Fibroblast of the aortic adventitia (primary cell): ENCODE measurements around a stretch of chr3.

GRCh38 chr3:33113546-33113647 is 417 bp upstream of the CRTAP start:
- CAGE, long polyA plus RNA: no peak

- CAGE, long polyA plus RNA: no peak
Measured at GRCh38 chr3:33389620-33390524, 50.3 kb downstream of the UBP1 start.

DNA sequence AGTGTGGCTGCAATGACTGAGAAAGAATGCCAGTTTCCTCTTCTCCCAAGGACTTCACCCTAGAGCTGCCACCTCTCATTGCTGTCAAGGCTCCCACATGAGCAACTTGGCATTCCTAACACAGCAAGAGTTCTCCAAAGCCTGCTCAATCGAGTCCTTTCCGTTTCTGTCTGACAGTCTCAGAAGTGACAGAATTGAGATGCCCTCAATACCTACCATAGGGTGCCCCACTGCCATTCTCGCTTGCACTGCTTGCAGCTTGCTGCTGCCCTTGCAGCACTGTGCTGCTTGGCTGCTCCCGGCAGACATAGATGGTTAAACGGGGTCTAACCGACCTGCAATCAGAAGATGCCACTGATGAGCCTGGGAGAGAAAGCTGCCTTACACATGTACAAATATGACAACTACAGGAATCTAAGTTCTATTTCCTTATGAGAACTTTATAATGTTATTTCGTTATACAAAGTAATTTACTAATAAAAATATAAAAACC is 44.2 kb downstream of the UBP1 start:
- CAGE, long polyA plus RNA: no peak

DNA sequence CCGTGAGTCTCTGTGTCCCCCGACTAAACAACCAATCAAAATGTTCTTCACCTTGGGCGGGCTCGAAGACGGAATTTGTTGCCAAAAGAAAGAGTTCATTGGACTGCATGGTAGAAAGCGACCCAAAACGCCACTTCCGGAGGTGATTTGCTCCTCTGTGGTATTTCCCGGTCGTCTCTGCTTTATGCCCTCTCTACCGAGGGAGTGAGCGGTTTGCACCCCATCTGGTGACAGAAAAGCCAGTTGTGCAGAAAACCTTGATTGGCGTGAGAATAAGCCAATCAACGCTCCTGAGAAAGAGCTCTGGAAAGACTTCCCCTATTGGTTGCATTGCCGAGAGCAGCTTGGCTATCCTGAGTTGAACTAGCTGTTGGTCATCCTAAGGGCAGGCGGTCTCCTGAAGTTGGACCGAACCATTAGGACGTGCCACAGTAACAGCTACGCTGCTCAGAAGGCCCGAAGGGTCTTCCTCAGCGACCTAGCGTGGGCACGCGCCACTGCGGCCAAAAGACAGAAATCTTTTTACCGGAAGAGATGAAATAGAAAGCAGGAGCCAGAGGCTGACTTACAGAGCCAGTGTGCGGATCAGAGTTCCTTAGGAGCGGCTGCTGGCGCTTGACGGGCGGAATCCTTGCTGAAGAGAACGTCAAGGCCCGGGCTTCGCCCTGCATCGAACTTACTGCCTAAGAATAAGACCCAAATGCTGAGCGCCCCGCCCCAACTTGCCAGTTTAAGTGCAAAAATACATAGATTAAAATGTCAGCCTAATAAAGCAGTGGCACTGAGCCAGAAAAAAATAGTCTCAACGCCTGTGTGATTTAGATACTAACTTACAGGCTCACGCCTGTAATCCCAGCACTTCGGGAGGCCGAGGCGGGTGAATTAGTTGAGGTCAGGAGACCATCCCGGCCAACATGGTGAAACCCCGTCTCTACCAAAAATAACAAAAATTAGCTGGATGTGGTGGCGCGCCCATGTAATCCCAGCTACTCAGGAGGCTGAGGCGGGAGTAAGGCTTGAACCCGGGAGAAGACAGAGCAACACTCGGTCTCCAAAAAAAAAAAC is 827 bp upstream of the UBP1 start:
- CAGE, long polyA plus RNA: no peak

DNA sequence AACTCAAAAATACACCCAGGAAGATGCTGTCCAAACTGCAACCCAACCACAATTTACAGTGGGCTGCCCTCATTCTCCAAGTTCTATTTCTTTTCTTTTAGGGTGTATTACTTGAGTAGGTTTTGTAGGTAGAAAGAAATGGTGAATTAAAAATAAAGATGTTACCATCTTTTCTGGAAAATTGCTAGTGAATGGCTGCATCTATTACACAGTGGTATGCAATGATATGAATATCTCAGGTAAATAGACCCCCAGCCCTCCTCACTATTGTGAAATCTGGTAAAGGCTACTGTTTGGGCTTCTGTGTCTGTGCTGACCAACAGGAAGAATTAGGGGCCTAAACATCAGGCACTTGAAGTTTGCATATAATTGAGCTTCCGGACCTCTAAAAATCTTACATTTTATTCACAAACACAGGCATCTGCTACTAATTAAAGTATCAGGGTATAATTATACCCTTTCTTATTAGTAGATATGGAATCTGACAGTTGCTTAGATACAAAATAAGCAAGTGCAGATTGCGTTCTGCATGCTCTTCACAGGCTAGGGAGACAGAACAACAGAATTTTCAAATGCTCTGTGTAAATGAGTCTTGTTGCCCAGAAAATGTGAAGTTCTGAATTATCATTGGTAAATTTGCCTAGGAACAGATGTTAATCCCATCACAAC is 119.5 kb downstream of the PDCD6IP start:
- CAGE, long polyA plus RNA: no peak

DNA sequence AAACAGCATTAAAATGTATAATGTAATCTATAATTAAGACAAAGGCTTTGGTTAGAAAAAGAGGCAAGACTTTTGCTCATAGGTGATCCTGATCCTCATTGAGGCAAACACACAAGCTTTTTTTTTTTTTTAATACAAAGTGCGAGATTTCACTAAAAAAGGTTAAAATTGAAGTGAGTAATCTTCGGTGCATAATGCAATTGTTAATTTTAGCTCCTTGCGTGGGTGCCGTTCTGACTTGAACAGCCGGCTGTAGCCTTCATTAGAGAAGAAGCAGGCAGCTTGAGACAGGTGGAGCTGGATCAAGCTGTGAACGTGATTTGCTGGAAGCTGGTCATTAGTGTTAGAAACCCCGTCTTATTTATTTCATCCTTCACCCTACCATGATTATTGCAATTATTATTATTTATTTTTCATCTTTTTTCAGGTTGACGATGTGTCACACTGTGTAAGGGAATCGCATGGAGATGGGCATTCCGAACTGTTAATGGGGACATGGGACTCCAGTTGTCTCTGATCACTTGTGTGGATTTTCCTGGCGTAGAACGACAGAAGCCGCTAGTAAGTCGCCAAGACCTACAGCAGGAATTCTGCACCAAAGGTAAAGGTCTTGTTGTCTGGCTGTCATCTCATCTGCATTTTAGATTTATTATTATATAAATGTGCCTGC is 40.2 kb downstream of the ARPP21 start:
- CAGE, long polyA plus RNA: no peak

DNA sequence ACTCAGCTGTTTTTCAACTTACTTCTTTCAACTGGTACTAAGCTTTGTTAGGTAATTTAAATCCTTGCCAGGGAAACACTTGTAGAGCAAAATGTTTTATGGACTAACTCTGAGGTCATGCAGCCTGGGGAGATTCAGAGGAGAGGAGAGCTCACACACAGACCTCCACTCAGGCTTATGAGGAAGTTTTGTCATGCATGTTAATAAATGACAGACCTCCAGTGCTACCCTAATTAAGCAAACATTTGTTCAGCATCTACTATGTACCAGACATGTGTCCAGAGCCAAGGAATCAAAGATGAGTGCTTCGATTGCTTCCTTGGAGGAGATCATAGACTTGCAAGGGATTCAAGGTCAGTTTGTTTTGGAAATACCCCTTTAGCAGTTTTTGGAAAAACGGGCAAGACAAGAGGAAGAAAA is 61.4 kb upstream of the STAC start:
- CAGE, long polyA plus RNA: no peak

- CAGE, long polyA plus RNA: no peak
Measured at GRCh38 chr3:36876301-36877171, 68.3 kb downstream of the TRANK1 start.

DNA sequence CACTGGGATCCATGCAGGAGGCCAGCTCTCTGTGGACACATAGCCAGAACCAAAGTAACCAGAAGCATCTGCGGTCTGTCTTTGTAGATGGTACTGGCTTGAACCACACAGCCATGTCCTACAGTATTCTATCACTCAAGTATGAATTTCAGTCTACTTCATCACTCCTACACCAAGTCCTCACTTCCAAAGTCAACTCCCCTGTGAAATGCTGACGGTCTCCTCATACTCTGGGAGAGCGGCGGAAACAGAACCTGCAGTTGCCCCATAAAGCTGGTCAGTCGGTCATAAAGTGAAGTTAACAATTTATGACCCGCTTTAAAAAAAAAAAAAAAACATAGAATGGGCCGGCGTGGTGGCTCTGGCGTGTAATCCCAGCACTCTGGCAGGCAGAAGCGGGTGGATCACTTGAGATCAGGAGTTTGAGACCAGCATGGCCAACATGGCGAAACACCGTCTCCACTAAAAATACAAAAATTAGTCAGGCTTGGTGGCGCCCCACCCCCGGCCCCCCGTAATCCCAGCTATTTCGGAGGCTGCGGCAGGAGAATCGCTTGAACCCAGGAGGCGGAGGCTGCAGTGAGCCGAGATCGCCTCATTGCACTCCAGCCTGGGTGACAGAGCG is 2.2 kb downstream of the TRANK1 start:
- CAGE, long polyA plus RNA: no peak

- CAGE, long polyA plus RNA: no peak
Measured at GRCh38 chr3:36991659-36992595, 1.0 kb downstream of the EPM2AIP1 start.

- CAGE, long polyA plus RNA: no peak
Measured at GRCh38 chr3:37014557-37014985, 21.3 kb downstream of the MLH1 start.

GRCh38 chr3:37131107-37131791 is 43.1 kb downstream of the LRRFIP2 start:
- CAGE, long polyA plus RNA: no peak

DNA sequence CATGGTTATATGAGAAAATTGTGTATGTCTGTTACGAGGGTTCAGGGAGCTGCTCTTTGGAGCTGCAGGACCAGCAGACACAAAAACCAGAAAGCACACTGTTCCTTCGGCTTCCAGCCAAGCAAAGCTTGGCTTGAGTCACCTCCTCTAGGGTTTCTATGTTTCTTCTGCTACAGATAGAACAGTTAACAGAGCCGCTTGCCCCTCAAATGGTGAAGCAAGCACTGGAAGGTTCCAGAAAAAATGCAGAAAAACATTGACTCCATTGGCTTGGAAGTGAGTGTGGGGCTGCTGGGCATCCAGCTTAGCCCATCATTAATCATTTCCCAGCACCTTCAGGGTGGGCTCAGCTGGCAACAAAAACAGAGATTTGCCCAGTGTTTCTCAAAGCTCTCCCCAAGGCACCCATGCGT is 49.1 kb upstream of the CTDSPL start:
- CAGE, long polyA plus RNA: no peak

GRCh38 chr3:37963606-37964009 is 27.0 kb upstream of the VILL start:
- CAGE, long polyA plus RNA: no peak

- CAGE, long polyA plus RNA: no peak
Measured at GRCh38 chr3:37980582-37981366, 9.8 kb upstream of the VILL start.

DNA sequence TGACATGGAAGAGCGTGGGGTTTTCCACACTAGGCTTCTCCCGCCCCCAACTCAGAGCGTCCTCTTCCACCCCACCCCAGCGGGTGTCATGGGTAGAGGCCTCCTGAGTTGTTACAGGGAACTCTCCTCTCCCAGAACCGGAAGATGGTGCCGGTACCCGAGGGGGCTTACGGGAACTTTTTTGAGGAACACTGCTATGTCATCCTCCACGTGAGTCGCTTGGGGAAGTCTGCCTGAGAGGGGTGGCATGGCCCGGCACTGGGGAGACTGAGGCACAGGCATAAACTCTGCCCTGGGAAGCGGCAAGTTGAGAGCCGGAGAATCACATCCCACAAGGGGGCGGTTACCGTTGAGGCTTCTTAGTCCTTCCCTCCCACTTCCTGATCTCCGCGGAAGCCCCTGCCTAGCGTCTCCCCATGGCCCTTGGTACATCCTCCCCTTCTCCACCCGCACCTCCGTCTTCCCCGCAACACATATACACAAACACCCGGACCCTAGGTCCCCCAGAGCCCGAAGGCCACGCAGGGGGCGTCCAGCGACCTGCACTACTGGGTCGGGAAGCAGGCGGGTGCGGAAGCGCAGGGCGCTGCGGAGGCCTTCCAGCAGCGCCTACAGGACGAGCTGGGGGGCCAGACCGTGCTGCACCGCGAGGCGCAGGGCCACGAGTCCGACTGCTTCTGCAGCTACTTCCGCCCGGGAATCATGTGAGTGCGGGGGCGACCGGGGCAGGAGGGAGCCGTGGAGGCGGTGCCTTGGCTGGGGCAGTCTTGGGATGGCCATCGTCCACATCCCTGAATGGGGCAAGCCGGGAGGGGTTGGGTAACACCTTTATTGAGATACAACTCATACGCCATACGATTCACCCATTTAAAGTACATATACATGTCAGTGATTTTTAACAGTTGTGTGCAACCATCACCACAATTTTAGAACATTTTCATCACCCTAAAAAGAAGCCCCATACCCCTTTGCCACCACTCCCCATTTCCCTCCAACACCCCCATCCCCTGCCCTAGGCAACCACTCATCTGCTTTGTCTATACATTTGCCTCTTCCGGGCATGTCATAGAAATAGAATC is 3.5 kb downstream of the VILL start:
- CAGE, long polyA plus RNA: no peak

DNA sequence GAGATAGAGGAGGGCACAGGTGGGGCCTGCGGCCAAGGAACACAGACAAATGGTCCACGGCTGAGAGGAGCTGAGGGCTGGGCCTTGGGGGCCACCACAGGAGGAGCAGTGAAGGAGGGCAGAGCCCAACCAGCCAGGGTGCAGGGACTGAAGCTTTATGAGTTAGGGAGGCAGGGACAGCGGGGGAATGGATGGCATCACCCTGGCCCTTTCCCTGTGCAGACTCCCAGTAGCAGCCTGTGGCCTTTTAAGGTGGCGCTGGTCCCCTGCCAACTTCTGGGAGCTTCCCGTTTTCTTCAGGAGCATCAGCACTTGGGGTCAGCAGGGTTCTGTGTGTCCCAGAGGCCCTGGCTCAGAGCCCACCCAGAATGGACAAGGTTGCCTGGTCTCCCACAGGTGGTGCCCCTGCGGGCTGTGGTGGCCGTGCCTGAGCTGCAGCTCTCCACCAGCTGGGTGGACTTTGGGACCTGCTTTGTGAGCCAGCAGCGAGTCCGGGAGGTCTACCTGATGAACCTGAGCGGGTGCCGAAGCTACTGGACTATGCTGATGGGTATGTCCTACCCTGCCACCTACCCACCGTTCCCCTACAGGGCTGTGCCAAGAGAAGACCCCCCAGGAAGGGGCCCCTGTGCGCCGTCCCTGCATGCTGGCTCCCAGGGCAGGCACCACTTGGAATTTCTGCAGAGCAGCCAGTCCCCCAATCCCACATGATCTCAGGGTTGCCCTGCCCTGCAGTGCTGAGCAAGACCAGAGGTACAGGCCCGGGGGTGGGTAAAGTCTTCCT is 15.5 kb downstream of the ACAA1 start:
- CAGE, long polyA plus RNA: no peak

DNA sequence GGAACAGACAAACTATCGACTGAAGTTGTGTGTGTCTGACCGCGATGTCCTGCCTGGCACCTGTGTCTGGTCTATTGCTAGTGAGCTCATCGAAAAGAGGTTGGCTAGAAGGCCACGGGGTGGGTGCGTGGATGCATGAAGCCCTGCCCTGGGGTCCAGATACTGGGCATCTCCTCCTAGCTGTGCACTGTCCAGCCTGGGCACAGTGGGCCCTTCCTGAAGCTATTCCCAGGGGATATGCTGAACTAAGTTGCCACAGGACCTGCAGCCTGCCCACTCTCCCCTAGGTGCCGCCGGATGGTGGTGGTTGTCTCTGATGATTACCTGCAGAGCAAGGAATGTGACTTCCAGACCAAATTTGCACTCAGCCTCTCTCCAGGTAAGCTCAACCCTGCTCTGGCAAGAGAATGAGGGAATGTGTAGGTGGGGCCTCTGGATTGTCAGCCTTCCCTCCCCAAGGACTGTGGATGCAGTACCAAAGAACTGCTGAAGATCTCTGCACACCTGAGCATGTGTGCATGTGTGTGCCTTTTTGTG is 2.1 kb downstream of the MYD88 start:
- CAGE, long polyA plus RNA: no peak

DNA sequence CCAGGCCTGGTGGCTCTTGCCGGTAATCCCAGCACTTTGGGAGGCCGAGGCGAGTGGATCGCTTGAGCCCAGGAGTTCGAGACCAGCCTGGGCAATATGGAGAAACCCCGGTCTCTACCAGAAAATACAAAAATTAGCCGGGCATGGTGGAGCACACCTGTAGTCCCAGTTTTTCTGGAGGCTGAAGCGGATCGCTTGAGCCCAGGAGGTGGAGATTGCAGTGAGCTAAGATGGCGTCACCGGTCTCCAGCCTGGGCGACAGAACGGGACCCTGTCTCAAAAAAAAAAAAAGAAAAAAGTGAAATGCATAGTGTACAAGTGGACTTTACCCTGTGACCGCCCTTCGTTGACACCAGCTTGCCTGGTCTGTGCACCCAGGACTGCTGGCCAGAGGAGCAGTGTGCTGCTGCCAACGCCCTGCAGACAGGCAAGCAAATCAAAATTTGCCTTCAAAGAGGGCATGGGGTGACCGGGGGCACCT is 853 bp downstream of the XYLB start:
- CAGE, long polyA plus RNA: no peak

GRCh38 chr3:38405423-38405622 is 48.4 kb upstream of the ACVR2B start:
- CAGE, long polyA plus RNA: no peak